Lung (tissue), 4 donors: ENCODE data around the gene TAC4.

DNA sequence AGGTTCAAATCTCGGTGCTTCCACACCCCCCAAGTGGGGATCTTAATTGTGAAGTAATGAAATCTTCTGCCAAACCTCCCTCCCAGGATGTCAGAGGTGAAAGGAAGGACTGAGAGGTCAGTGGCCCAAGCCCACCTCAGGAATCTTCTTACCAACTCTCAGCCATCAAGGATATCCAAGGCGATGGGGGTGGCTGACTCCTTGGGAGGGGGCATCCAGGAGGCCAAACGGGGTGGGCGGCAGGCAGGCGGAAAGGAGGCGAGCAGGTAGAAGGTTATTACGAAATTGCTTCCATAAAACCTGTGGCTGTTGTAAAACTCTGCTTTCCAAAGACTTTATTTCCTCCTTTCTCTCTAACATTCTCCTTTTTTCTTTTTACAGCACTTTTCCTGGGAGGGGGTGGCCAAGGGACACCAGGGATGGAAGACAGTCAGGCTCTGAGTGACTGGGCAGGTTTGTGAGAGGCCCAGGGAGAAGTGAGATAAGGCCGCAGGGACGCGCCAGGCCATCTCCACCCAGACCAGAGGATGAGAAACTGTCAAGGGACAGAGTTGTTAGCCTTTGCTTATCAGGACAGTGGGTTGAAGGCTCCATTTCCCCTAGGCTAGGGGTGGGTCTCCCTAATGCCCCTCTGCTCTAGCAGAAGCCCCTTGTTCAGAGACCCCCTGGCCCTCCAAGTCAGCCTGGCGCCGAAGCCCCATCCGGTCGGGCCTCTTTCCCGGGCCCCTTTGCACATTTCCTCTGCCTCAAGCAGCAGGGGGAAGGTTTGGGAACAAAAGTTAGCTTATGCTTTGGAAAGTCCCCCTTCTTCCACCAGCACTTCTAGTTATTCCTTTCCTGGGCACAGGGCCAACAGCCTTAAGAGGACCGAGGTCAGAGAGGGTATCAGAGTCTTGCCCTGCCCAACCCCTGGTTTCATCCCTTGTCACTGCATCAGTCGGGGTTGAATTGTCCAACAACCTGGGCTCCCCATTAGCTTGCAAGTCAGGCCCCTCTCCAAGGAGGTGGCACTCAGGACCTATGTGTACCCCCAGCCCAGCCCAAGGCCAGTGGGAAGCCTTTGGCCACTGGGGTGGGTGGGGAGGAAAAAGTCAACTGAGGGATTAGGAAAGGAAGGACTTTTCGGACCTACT lies 5.0 kb upstream of the HOXB9 start:
- PRO-cap: no peak
- RAMPAGE, long total RNA: no peak
- RRBS: no CpG with 5 or more reads among the region's 18 CpGs

GRCh38 chr17:48799137-48799847 lies 17.7 kb downstream of the TTLL6 start:
- PRO-cap: no peak
- RAMPAGE, long total RNA: no peak
- RRBS: no CpG with 5 or more reads among the region's 9 CpGs

DNA sequence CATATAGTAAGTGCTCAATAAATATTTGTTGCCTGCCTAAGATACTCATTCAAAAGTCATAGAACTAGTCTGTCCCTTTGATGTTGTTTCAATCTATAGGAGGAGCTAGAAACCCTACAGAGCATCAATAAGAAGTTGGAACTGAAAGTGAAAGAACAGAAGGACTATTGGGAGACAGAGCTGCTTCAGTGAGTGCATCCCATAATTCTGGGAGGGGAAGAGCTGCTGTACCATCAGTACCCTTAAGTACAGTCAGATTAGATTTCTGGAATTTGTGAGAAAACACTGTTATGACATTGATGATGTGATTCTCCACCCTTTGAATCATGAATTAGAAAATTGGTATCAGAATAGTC lies 20.1 kb downstream of the CALCOCO2 start:
- PRO-cap: no peak
- RAMPAGE, long total RNA: no peak

GRCh38 chr17:48994460-48994772 lies 2.8 kb upstream of the IGF2BP1 start:
- PRO-cap: no peak
- RAMPAGE, long total RNA: no peak
- RRBS: no CpG with 5 or more reads among the region's 1 CpG

DNA sequence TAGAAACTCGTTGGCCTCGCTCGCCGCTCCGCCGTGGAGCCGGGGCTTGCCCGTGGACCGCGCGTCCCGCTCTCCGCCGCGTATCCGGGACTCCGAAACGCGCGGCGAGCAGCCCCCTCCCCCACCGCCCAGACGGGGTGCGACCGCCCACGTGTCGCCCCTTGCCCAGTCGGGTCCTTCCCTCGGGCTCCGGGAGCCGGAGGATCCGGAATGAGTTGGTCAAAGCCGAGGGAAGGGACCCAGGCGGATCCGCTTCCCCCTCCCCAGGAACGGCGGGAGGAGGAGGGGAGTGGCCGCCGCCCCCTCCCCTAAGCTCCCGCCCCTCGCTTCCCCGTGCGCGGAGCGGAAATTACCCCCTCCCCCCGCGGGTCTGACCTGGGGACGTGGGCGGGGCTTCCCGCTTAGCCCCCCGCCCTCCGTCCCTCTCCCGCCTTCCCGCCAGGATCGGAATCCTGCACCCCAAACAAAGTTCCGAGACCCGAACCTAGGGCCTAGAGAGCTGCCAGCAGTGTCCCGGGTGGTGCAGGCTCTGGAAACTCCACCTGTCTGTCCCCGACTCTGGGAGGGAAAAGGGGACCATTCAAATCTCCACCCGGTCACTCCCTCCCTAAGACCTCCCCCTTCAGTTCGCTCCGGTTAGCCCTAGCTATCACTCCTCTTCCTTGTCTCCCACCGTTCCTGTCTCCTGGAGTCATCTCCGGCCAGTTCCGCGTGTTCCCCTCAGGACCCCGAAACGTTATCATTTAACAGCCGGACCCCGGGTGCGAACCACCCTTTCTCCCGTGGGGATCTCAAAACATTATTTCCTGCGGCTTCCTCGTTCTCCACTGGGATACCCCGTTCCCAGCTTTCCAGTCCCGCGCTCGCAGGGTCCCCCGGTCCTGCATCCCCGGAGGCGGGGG lies 1.0 kb upstream of the IGF2BP1 start:
- PRO-cap: no peak
- RAMPAGE, long total RNA: no peak
- RRBS: 8% methylated on average over 37 of the region's 81 CpGs

- PRO-cap: bidirectional peak, plus-strand start at chr17:49193079, minus-strand start at chr17:49192846
- RAMPAGE, long total RNA: no peak
- RRBS: no CpG with 5 or more reads among the region's 13 CpGs
Measured at GRCh38 chr17:49192996-49193217, 17.5 kb downstream of the GNGT2 start.

DNA sequence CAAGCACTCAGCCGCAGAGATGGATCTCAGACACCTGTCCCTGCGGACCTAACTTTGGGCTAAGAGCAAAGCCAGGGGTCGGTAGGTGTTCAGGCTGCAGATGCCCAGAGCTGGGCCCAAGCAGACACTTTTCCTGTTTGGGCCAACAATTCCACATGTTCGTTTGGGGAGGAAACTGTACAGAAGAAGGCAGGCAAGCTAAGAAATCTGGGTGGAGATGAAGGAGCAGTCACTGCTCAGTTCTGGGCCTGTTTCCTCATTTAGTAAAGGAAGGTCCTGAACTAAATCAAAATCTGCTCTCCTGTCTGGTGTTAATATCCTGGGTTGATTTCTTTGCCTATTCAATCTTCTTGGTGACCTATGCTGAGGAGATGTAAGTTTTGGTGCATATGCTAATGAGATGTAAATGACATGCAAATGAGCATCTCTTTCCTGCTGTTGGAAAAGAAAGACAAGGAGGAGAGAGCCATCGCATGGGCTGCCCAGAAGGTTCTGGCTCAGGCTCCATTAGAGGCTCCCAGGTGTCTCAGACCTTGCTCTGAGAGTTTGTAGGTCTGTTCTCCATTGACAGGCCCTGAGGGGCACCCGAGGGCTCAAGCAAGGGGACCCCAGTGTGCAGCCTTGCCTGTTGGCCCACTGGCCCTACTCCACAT lies 3.2 kb downstream of the ABI3 start:
- PRO-cap: no peak
- RAMPAGE, long total RNA: no peak
- RRBS: no CpG with 5 or more reads among the region's 6 CpGs

- PRO-cap: no peak
- RAMPAGE, long total RNA: no peak
- RRBS: 1% methylated on average over 21 of the region's 38 CpGs
Measured at GRCh38 chr17:49360828-49361755, 958 bp downstream of the ZNF652 start.

GRCh38 chr17:49609150-49609490 lies 33.4 kb downstream of the NXPH3 start:
- PRO-cap: no peak
- RAMPAGE, long total RNA: no peak
- RRBS: no CpG with 5 or more reads among the region's 5 CpGs

GRCh38 chr17:49659472-49659729 lies 18.5 kb downstream of the SPOP start:
- PRO-cap: no peak
- RAMPAGE, long total RNA: no peak
- RRBS: no CpG with 5 or more reads among the region's 2 CpGs

DNA sequence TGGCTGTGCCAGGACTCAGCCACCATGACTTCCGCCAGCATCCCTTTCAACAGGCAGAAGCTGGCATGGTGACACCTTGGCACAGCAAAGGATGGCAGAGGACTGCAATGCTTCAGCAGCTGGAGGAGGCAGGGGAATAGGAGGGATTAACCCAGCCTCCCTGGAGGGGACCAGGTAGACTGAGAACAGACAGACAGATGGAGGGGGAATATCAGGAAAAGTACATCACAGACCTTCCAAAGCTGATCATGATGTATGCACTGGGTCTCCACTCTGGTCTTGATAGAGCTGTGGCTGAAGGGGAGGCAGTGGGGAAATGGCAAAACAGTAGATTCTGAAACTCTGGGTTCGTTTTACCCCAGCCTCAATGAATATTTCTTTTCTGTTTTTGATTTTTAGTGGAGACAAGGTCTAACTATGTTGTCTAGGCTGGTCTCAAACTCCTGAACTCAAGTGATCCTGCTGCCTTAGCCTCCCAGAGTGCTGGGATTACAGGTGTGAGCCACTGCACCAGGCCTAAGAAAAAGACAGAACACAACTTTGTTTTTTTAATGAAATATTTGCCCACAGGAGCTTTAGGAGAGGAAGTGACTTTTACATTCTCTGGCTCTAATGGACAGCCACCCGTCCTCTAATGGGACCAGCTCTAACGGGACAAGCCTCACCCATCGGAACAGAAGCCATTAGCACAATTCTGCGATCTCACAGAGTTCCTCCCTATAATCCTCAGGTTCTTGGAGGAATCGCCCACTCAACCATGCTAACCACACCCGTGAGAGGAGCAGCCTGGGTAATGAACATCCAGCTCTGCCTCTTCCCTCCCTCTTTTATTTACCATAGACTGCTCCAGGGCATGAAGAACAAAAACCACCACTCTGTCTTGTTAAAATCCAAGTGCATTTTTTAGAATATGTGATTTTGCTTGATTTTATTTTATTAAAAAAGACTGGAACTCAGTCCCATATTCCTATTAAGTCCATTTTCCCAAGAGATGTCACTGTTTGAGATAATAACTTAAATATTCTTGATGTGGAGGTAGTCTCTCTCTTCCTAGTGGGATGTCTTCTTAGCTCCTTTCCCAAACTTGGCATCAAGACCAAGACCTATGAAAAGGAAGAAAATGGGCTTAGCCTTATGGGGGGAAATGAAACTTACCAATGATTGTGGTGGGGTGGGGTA lies 7.0 kb downstream of the SLC35B1 start:
- PRO-cap: no peak
- RAMPAGE, long total RNA: no peak
- RRBS: no CpG with 5 or more reads among the region's 8 CpGs

- PRO-cap: no peak
- RAMPAGE, long total RNA: no peak
- RRBS: no CpG with 5 or more reads among the region's 4 CpGs
Measured at GRCh38 chr17:49760843-49761287, 3.1 kb downstream of the FAM117A start.

DNA sequence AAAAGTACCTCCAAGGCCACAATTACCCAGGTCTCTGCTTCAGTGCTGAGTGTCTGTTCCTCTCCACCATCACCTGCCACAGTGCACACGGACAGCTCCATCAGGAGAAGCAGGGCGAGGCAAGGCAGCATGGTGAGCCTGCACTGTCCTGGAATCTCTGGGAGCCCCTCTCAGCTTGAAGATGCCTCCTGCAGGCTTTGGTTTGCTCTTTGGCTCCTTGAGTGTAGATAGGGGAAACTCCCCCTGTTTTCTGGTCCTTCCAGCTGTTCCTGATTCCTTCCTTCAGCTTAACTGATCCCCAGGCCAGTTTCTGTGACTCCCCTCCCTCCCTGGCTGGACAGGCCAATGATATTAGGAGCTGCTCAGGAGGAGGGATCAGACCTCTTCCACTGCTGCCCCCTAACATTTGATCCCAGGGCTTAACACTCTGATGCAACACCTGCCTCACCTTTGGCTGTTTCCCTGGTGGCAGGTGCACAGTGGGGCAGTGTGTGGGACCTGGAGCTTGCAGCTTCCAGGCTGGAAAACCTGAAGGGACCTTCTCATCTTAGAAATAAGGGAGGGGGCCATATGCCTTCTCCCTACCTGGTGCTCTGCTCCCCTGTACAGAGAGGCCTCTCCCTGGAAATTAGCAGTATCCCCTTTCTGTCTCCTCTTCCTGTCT lies at the start of gene TAC4:
TAC4 (minus strand) TSS at position 183 of the 664 bp plus-strand sequence.
- PRO-cap: no peak
- RAMPAGE, long total RNA: no peak
- RRBS: no CpG with 5 or more reads among the region's 2 CpGs

DNA sequence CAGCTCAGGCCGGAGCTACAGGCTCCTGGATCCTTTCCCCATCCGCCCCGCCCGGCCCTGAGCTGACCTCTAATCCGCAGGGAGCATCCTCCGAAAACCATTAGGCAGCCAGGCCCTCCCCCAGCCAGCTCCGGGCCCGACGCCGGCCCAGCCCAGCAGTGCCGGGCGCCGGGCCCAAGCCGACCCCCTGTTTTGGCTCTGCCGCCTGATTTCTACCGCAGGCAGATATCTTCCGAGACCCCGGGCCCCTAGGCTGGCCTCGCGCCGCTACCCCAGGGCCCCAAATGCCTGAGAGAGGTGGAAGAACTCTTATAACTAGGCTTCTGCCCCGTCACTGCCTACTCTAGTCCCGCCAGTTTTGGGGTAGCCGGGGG lies 42.6 kb upstream of the TAC4 start:
- PRO-cap: no peak
- RAMPAGE, long total RNA: no peak
- RRBS: 23% methylated on average over 16 of the region's 24 CpGs

GRCh38 chr17:49928166-49928528 lies 40.8 kb upstream of the DLX4 start:
- PRO-cap: no peak
- RAMPAGE, long total RNA: no peak
- RRBS: no CpG with 5 or more reads among the region's 6 CpGs

GRCh38 chr17:50067870-50068412 lies 12.0 kb downstream of the ITGA3 start:
- PRO-cap: no peak
- RAMPAGE, long total RNA: no peak
- RRBS: no CpG with 5 or more reads among the region's 13 CpGs

DNA sequence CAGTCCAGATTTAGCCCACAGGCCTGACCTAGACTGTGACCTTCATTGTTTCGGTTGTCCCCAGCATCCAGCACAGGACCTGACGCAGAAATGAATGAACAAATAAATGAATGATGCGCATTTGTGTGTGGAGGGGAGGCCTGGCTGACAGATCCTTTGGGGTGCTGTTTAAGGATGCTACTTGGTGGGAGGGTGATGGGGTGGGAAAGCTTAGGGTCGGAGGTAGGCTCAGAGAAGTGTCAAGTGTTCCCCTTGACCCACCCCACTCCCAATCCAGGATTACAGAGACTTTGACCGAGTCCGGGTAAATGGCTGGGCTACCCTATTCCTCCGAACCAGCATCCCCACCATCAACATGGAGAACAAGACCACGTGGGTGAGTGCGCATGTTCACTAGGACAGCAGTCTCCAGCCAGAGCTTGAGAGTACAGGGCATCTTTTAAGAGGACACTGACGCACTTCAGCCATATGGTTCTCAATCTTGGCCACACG lies 14.1 kb upstream of the PDK2 start:
- PRO-cap: no peak
- RAMPAGE, long total RNA: no peak
- RRBS: no CpG with 5 or more reads among the region's 11 CpGs

GRCh38 chr17:50111438-50111960 lies 16.3 kb downstream of the PDK2 start:
- PRO-cap: no peak
- RAMPAGE, long total RNA: no peak
- RRBS: no CpG with 5 or more reads among the region's 10 CpGs

GRCh38 chr17:50153689-50154530 lies 3.4 kb upstream of the PPP1R9B start:
- PRO-cap: no peak
- RAMPAGE, long total RNA: no peak
- RRBS: no CpG with 5 or more reads among the region's 16 CpGs

DNA sequence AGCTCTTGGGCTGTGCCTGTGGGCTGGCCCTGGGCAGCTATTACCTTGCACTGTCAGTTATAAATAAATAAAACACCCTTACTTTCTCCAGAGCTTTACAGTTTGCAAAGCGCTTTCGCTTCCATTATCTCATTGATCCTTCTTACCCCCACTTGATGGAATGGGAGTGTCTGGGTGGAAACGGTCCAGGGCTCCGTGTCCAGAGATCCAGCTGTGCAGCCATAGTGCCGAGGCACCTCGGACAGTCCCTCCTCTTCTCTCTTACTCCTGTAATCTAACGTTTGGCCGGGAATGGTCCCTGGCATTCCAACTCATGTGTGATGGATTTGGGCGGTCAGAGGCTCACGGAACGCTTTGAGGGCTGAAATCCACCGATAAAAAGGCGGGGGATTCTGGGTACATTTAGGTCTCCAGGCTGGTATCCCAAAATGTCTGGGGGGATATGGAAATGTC lies 4.9 kb upstream of the SGCA start:
- PRO-cap: no peak
- RAMPAGE, long total RNA: no peak
- RRBS: no CpG with 5 or more reads among the region's 13 CpGs